Ovary (tissue), 7 donors: ENCODE measurements around a stretch of chr18.

DNA sequence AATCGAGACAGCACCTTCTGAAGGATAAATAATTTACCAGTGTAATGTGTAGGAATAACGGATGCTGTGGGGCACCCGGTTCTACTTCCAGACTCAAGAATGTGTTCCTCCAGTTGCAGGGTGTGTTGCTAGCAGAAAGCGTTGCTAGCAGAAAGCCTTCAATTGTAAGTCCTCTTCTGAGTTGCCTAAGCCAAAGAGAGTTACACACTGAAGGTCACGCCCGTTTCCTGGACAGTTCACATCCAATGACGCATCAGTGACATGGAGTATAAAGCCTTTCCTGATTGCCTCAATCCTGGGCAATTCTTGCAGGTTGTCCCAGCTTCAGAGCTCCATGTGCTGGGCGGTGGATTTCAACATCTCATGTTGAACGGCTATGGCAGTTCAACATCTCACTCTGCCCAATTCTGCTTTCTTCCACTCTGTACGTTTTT lies 20.6 kb upstream of the CXXC1 start:
- PRO-cap, 7 experiments, result no peak in any of the 7 experiments
- RAMPAGE, long total RNA, 2 experiments, result no peak in any of the 2 experiments

GRCh38 chr18:50653629-50654111 lies 93.8 kb downstream of the MAPK4 start:
- PRO-cap, 7 experiments, result no peak in any of the 7 experiments
- RAMPAGE, long total RNA, 2 experiments, result no peak in any of the 2 experiments

- PRO-cap, 7 experiments, result peak in 5 of 7 experiments; most common plus-strand start chr18:50654957 (in 3); most common minus-strand start chr18:50654857 (in 3)
- RAMPAGE, long total RNA, 2 experiments, result no peak in any of the 2 experiments
These were observed 94.7 kb downstream of the MAPK4 start for GRCh38 chr18:50654629-50655015.

DNA sequence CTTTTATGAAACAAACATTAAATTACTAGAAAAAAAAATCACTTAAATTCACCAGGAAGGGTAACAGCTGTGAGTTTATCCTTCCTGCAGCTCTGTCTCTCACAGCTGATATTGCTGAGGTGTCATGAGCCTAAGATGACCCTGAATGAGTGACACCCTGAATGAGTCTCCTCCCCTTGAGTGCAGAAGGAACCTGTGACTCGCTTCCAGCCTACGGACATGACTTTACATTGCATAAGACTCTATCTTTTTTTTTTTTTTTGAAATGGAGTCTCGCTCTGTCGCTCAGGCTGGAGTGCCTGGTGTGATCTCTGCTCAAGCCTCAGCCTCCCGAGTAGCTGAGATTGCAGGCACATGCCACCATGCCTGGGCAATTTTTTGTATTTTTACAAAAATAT lies 14.1 kb downstream of the MRO start:
- PRO-cap, 7 experiments, result no peak in any of the 7 experiments
- RAMPAGE, long total RNA, 2 experiments, result no peak in any of the 2 experiments

GRCh38 chr18:50841840-50842226 lies 22.0 kb upstream of the MRO start:
- PRO-cap, 7 experiments, result no peak in any of the 7 experiments
- RAMPAGE, long total RNA, 2 experiments, result no peak in any of the 2 experiments

DNA sequence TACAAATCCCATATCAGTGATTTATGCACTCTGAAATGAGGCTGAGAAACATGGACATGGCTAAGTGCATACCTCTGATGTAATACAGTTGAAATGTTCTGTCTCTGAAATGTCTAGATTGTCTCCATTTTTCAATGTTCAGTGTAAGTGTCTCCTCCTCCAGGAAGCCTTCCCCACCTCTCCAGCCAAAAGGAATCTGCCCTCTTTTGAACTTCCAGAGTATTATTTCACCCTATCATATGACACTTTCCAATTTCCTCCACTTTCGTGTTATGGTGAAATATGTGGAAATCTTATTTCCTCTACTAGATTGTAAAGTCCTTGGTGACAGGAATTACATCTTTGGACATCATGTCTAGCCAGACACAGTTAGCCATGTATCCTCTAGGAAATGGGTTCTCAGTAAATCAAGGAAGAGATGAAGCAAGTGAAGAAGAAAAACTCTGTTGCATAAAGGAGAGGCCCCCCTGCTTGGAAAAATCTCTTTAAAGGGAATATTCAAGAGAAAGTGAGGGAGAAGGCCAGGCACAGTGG lies 29.4 kb upstream of the ME2 start:
- PRO-cap, 7 experiments, result no peak in any of the 7 experiments
- RAMPAGE, long total RNA, 2 experiments, result no peak in any of the 2 experiments

DNA sequence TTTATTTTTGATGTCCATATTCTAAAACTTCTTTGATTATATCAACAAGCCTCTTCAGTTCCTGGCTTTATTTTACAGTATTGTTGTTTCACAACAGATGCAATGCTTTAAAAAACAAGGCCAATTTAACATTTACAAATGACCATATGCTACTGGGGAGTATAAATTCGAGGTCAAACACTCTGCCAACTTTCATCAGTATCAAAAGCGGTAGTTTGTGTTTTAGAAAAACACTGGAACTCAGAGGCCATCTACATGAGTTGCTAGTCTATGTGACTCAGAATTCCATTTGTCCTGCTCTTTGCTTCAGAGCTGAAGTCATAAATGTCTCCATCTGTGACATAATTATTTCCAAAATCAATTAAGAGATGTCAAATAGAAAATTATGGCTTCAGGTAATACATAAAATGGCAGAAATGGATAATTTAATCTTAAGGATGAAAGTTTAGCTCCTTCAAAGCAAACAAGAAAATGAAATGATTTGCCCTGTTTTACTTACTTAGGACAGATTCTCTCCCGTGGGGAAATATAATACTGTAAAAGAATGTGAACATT lies 3.8 kb downstream of the MEX3C start:
- PRO-cap, 7 experiments, result no peak in any of the 7 experiments
- RAMPAGE, long total RNA, 2 experiments, result no peak in any of the 2 experiments

- PRO-cap, 7 experiments, result peak in 2 of 7 experiments; most common plus-strand start chr18:51195601 (in 1)
- RAMPAGE, long total RNA, 2 experiments, result no peak in any of the 2 experiments
These were observed 2.2 kb downstream of the MEX3C start for GRCh38 chr18:51195060-51195985.

DNA sequence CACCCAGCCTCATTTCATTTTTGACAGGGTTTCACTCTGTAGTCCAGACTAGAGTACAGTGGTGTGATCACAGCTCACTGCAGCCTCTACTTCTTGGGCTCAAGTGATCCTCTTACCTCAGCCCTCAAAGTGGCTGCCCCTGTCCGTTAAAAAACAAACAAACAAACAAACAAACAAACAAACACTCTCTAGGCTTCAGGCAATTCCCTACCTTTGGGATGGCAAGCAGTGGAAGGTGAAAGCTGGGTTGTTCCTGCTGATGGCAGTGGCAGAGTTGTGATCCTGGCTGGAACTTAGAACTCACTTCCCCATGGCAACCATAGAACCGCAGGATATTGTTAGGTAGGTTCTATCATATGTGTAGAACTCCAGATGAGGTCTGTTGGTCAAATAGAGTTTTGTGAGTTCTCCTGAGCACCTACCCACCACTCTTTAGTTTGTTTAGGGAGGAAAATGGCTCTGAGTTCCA lies 20.6 kb upstream of the MEX3C start:
- PRO-cap, 7 experiments, result no peak in any of the 7 experiments
- RAMPAGE, long total RNA, 2 experiments, result no peak in any of the 2 experiments

- PRO-cap, 7 experiments, result no peak in any of the 7 experiments
- RAMPAGE, long total RNA, 2 experiments, result no peak in any of the 2 experiments
These were observed 75.1 kb downstream of the MBD2 start for GRCh38 chr18:54149191-54149850.

DNA sequence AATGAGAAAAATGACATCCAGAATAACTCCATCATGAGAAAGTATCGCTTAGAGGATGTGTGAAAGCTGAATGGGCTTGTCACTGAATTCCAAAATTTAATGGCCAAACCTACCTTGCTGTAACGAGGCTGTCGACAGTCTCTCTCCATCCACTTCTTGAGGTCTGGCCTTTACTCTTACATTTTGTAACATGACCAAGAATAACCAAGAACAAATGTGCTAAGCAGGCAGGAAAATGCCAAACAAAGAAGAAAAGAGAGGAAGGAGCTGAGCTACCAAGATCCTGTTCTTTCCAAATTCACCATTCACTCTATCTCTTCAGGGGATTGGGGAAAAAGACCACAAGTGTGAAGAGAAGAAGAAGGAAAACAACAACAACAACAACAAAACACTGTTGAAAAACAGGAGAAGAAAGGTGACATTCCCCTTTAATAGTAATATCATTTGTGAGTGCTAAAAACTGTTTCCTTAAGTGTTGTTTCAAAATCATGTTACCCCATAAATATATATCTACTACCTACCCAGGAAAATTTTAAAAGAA lies 10.4 kb upstream of the MBD2 start:
- PRO-cap, 7 experiments, result no peak in any of the 7 experiments
- RAMPAGE, long total RNA, 2 experiments, result no peak in any of the 2 experiments

- PRO-cap, 7 experiments, result no peak in any of the 7 experiments
- RAMPAGE, long total RNA, 2 experiments, result no peak in any of the 2 experiments
These were observed 299.1 kb upstream of the CCDC68 start for GRCh38 chr18:55258311-55258774.

DNA sequence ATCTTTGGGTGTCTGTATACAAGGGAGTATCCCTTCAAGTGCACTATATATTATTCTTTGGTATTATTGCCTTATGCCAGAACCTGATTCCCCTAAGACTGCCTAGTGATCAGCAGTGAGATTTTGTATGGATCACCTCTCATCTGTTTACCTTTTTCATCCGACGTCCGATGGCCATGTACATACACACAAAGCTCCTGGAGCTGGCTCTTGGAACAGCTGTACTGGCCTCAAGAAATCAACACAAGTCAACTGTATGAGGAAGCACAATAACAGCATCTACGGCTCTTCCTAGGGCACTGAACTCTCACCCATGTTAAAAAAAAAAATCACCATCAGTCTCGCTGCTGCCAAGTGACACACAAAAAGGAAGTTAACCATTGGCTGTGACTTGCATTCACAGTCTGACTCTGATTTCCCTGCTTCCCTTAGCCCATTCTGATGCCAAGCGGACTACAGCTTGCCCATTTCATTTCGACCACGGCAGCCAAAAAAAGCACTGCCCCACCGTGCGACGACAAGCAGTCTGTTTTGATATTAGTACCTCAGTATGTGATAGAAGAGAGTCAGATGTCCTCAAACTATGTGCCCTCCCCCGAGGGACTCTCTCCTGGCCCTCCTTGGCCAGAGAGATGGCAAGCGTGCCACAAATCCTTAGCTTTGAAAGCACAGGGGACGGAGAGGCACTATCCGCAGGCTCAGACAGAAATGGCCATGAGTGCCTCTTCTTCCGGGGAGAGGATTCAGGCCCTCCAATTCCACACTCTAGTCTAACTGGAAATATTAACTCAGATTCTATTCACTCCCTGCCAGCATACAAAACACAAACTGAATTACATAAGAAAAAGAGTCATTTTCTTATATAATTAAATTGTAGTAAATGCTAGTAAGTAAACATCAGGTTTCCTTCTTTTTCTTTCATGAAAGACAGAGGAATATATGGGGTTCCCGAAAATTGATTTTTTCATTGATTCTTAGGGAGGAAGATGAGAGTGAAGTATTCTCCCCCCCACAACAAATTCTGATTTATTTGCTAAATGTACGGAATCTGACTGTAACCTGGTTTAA lies 250.0 kb downstream of the TCF4 start:
- PRO-cap, 7 experiments, result peak in 5 of 7 experiments; most common plus-strand start position 436 of the sequence (in 5); most common minus-strand start position 226 of the sequence (in 1)
- RAMPAGE, long total RNA, 2 experiments, result no peak in any of the 2 experiments

GRCh38 chr18:55721412-55721693 lies 133.4 kb upstream of the TCF4 start:
- PRO-cap, 7 experiments, result no peak in any of the 7 experiments
- RAMPAGE, long total RNA, 2 experiments, result no peak in any of the 2 experiments

DNA sequence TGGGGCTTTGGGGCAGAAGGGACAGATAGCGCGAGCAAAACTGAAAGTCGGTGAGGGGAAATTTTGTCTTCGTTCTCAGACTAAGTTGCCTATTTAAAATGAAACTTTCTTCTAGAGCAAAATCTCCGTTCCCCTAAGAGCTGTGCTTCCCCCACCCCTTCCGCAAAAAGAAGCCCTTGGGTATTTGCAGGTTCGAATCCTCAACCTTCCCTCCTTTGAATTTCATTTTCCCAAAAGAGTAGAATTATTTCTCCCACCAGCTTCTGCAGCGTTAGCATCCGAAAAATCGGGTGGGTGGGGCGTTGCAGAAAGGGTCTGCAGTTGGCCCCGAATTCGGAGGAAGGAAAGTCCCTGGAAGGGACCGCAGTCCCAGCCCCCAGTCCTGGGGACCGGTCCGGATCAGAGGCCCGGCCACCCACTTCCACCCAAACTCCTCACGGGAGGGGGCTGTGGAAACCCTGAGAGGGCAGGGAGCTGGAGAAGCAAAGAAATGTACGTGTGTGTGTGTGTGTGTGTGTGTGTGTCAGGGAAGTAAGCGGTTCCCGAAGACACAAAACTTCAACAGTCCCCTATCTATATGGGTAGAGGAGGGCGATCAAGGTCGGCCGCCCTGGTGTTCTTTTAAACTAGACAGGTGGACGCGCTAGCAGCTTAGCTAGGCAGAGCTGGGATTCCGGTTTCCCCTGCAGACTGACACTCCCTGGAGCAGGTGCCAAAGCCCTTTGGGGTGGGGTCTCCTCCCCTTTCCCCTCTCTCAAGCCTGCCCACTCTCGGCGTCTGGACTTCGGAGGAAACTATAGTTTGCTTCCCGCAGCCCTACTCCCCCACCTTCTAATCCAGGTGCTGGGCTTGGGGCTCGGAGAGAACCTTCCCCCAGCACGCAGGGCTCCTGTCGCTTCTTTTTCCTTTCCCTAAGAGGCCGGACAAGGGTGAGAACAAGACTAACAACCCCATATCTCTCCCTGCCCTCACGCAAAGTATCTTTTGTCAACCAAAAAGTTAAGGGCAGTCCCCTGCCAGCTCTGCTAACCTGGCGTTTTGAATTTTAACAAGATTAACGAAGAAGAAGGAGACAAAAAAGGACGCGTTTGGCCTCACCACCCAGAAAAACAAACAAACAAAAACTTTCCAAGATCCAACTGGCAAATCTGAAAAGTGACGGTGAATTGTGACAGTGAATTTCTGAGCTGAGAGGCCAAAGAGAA lies 4.9 kb upstream of the ONECUT2 start:
- PRO-cap, 7 experiments, result no peak in any of the 7 experiments
- RAMPAGE, long total RNA, 2 experiments, result no peak in any of the 2 experiments

GRCh38 chr18:57434581-57435070 lies 548 bp upstream of the ONECUT2 start:
- PRO-cap, 7 experiments, result no peak in any of the 7 experiments
- RAMPAGE, long total RNA, 2 experiments, result no peak in any of the 2 experiments

DNA sequence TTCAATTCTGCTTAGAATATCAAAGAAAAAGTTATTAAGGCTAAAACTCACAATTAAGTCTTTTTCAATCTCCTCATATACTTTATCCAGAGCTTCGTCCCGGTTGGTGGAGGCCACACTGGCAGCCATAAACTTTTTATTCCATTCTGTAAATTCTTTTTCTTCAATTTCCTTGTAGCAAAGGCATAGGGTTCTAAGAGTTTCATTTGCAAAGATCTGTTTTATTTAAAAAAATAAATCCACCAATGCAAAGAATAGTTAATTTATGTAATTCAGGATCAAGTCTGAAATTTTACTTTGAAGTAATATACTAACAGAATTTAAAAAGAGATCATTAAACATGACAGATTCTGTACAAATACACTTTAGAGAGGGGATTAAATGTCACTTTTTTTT lies 47.6 kb upstream of the NARS1 start:
- PRO-cap, 7 experiments, result no peak in any of the 7 experiments
- RAMPAGE, long total RNA, 2 experiments, result no peak in any of the 2 experiments

GRCh38 chr18:57719327-57720112 lies 83.6 kb downstream of the ATP8B1 start:
- PRO-cap, 7 experiments, result no peak in any of the 7 experiments
- RAMPAGE, long total RNA, 2 experiments, result no peak in any of the 2 experiments

- PRO-cap, 7 experiments, result no peak in any of the 7 experiments
- RAMPAGE, long total RNA, 2 experiments, result no peak in any of the 2 experiments
These were observed 30.7 kb downstream of the ATP8B1 start for GRCh38 chr18:57772426-57772807.

- PRO-cap, 7 experiments, result no peak in any of the 7 experiments
- RAMPAGE, long total RNA, 2 experiments, result no peak in any of the 2 experiments
These were observed 13.9 kb downstream of the ATP8B1 start for GRCh38 chr18:57789234-57789660.